Measurements from ENCODE around the genes UNC5C, ADH1C, LAMTOR3 and PPP3CA.

- PRO-cap, 5 experiments, result no peak in any of the 5 experiments
- RAMPAGE, long total RNA, 2 experiments, result no peak in any of the 2 experiments
- RRBS, result no CpG with 5 or more reads among the region's 5 CpGs
Observed at GRCh38 chr4:95507587-95508292, 41.0 kb downstream of the UNC5C start.

- PRO-cap, 5 experiments, result peak in 5 of 5 experiments; most common plus-strand start chr4:95549350 (in 5); most common minus-strand start chr4:95549210 (in 5)
- RAMPAGE, long total RNA, 2 experiments, result start-site peak on the minus strand in 1 of 2 experiments, at chr4:95549001-95549031 at its widest, 63 reads per replicate
- RRBS, result 2% methylated on average over 11 of the region's 88 CpGs
Observed at GRCh38 chr4:95548605-95549800, at the start of gene UNC5C. UNC5C (minus strand) TSS chr4:95548973.

DNA sequence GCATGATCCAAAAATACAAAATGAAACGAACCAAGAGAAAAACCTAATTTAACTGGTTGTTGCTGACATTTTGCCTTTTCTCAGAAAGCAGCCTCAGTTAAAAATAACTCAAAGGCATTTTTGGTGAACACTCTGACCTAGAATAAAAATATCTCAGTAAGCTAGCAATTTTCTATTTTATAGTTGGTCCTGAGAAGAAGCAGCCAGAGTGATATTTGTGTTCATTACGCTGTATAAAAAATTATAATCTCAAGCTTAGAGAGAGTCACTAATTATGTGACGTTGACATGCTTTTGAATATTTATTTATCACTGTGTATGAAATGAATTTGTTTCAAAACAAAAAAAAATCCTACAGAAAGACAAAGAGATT is 74.2 kb upstream of the UNC5C start:
- PRO-cap, 5 experiments, result no peak in any of the 5 experiments
- RAMPAGE, long total RNA, 2 experiments, result no peak in any of the 2 experiments
- RRBS, result no CpG with 5 or more reads among the region's 3 CpGs

DNA sequence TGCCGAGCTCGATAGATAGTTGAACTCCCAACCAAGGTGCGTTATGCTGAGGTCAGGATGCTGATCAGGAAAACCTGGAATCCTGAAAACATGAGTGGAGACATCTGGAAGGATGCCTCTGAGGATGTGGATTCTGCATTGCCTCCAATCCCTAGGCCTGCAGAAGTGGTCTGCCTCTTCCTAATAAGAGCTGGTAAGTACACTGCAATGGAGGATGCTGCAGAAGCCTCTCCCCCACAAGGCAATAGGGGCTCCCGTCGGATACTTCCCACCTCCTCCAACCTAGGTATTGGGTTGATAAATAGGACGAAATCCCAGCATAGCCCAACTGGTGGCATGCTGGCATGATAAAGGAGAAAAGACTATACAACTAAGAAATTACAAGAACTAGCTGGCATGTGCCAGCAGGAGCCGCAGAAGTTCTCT is 114.1 kb downstream of the PDHA2 start:
- PRO-cap, 5 experiments, result no peak in any of the 5 experiments
- RAMPAGE, long total RNA, 2 experiments, result no peak in any of the 2 experiments
- RRBS, result no CpG with 5 or more reads among the region's 7 CpGs

- PRO-cap, 5 experiments, result peak in 4 of 5 experiments; most common minus-strand start chr4:97867055 (in 4)
- RAMPAGE, long total RNA, 2 experiments, result no peak in any of the 2 experiments
Observed at GRCh38 chr4:97866765-97867206, 276.5 kb downstream of the STPG2 start.

DNA sequence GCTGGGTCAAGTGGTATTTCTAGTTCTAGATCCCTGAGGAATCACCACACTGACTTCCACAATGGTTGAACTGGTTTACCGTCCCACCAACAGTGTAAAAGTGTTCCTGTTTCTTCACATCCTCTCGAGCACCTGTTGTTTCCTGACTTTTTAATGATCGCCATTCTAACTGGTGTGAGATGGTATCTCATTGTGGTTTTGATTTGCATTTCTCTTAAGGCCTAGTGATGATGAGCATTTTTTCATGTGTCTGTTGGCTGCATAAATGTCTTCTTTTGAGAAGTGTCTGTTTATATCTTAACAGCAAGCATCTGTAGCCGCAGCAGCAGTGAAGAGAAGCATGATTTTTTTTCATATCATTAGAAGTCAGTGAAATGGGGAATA is 27.4 kb downstream of the RAP1GDS1 start:
- PRO-cap, 5 experiments, result no peak in any of the 5 experiments
- RAMPAGE, long total RNA, 2 experiments, result no peak in any of the 2 experiments
- RRBS, result no CpG with 5 or more reads among the region's 4 CpGs

GRCh38 chr4:98467502-98467930 is 190.9 kb downstream of the TSPAN5 start:
- PRO-cap, 5 experiments, result no peak in any of the 5 experiments
- RAMPAGE, long total RNA, 2 experiments, result no peak in any of the 2 experiments
- RRBS, result no CpG with 5 or more reads among the region's 20 CpGs

DNA sequence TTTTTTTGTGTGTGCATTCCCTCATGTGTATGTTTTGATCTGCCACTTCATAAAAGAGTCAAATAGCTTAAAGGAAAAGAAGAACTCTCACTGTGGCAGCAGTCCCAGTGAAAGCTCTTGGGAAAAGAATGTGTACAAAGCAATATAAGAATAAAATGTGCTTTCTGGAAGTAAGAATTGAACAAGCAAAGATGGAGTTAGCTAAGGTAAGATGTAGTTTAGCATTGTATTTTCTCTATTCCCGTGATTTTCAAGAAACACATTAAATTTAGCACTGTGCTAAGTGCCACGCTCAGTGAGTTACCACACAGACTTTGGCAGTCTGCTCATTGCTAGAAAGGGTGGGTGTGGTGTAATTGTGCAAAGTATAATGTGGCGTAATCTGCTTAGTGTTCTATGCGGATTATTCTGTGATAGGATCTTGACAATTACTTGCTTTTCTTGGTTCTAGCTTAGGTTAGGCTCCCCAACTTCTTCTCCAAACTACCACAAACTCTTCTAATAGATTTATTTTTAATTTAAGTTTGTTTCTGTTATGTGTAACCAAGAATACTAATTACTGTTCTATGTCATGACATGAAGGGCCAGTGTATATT is 13.5 kb downstream of the ADH6 start:
- PRO-cap, 5 experiments, result no peak in any of the 5 experiments
- RAMPAGE, long total RNA, 2 experiments, result no peak in any of the 2 experiments
- RRBS, result no CpG with 5 or more reads among the region's 4 CpGs

- PRO-cap, 5 experiments, result no peak in any of the 5 experiments
- RAMPAGE, long total RNA, 2 experiments, result no peak in any of the 2 experiments
- RRBS, result no CpG with 5 or more reads among the region's 4 CpGs
Observed at GRCh38 chr4:99319371-99319841, 1.8 kb downstream of the ADH1B start.

GRCh38 chr4:99342819-99343182 is 9.7 kb downstream of the ADH1C start:
- PRO-cap, 5 experiments, result no peak in any of the 5 experiments
- RAMPAGE, long total RNA, 2 experiments, result no peak in any of the 2 experiments
- RRBS, result no CpG with 5 or more reads among the region's 3 CpGs

GRCh38 chr4:99352622-99353600 is at the start of gene ADH1C:
ADH1C (minus strand) TSS chr4:99352746.
- PRO-cap, 5 experiments, result peak in 4 of 5 experiments; most common plus-strand start chr4:99353181 (in 2); most common minus-strand start chr4:99352746 (in 2)
- RAMPAGE, long total RNA, 2 experiments, result start-site peak on the minus strand in 1 of 2 experiments, at chr4:99352715-99352746 at its widest, 997 reads per replicate
- RRBS, result no CpG with 5 or more reads among the region's 11 CpGs

- PRO-cap, 5 experiments, result no peak in any of the 5 experiments
- RAMPAGE, long total RNA, 2 experiments, result no peak in any of the 2 experiments
- RRBS, result no CpG with 5 or more reads among the region's 3 CpGs
Observed at GRCh38 chr4:99723383-99724013, 65.9 kb upstream of the C4orf54 start.

GRCh38 chr4:99817247-99817845 is 719 bp downstream of the DAPP1 start:
- PRO-cap, 5 experiments, result no peak in any of the 5 experiments
- RAMPAGE, long total RNA, 2 experiments, result no peak in any of the 2 experiments
- RRBS, result no CpG with 5 or more reads among the region's 4 CpGs

- PRO-cap, 5 experiments, result no peak in any of the 5 experiments
- RAMPAGE, long total RNA, 2 experiments, result no peak in any of the 2 experiments
- RRBS, result no CpG with 5 or more reads among the region's 1 CpG
Observed at GRCh38 chr4:99828432-99828752, 11.8 kb downstream of the DAPP1 start.

GRCh38 chr4:99893809-99894865 is at the start of gene LAMTOR3:
LAMTOR3 (minus strand) TSS chr4:99894427.
- PRO-cap, 5 experiments, result peak in 5 of 5 experiments; most common plus-strand start chr4:99894618 (in 2); most common minus-strand start chr4:99894420 (in 4)
- RAMPAGE, long total RNA, 2 experiments, result start-site peak on the minus strand in 2 of 2 experiments, at chr4:99894363-99894444 at its widest, 776 to 1,078 reads per replicate
- RRBS, result no CpG with 5 or more reads among the region's 51 CpGs

DNA sequence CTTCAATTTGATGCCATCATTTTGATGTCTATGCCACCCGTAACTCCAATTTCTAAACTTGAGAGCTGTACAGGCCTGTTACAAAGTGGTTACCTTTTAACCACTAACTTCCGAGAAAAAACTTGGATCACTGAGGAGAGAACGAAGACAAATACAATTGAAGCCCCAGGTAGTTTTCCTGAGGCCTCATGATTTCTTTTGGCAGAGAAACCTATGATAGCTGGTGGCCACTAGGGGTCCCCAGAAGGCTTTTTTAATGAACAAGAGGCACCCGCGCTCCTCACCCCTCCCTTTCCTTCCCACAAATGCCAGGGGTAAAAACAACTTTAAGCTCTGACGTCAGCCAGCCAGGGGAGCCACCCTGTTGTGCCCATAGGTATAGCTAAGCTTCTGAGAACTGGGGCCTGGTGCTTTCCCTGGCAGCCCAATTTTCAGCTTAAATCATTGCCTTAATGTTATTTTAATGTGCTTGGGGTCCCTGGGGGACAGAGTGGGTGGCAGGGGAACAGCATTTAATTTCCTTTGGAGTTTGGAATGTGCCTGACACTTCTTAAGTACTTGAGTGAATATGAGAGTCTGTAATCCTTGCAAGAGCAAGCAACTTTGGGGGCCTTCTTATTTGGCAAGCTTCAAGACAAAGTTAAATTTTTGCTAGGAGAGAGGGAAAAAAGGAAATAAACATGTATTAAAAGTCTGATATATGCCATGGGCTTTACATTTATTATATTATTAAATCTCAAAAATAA is 96.7 kb downstream of the DDIT4L start:
- PRO-cap, 5 experiments, result no peak in any of the 5 experiments
- RAMPAGE, long total RNA, 2 experiments, result no peak in any of the 2 experiments
- RRBS, result no CpG with 5 or more reads among the region's 6 CpGs

- PRO-cap, 5 experiments, result no peak in any of the 5 experiments
- RAMPAGE, long total RNA, 2 experiments, result no peak in any of the 2 experiments
- RRBS, result no CpG with 5 or more reads among the region's 2 CpGs
Observed at GRCh38 chr4:100582138-100582571, 64.3 kb upstream of the EMCN start.

- PRO-cap, 5 experiments, result no peak in any of the 5 experiments
- RAMPAGE, long total RNA, 2 experiments, result no peak in any of the 2 experiments
- RRBS, result no CpG with 5 or more reads among the region's 3 CpGs
Observed at GRCh38 chr4:101127040-101127853, 220.1 kb downstream of the PPP3CA start.

DNA sequence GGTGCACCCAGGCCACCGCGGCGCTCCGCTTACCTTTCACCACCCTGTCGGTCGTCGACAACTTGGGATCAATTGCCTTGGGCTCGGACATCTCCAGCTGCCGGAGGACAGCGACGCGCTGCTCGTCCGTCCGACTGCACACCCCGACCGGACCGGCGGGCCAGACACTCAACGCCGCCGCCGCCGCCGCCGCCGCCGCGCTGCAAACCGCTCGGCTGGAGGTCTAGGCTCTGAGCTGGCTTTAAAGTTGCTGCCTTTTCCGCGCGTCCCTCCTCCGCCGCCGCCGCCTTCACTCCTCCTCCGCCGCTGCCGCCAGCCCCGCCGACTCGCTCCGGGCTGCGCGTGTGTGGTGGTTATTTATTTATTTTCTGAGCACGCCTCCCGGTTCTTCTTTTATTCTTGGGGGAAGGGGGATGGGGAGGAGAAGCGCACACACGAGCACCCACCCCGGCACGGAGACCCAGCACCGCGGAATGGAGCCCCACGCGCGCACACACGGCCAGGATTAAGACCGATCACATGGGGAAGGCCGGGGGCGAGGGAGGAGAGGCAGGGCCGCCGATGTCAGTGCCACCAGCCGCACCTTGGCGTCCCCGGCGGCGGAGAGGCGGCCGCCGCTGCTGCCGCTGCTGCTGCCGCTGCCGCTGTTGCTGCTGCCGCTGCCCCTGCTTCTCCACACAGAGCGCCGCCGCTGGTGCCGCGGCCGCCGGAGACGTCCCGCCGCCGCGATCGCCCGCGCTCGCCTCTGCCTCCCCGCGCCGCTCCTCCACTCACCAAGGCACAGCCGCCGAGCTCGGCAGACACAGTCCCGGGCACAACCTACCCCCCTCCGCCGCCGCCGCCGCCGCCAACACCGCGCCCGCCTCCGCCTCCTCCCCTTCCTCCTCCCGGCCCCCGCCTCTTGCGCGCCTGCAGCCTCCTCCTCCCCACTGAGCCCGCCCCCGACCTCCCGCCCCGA is at the start of gene PPP3CA:
Gene PPP3CA, minus strand, starts transcription at position 821 of the 958 bp plus-strand sequence.
- PRO-cap, 5 experiments, result peak in 5 of 5 experiments; most common plus-strand start position 406 of the sequence (in 2); most common minus-strand start position 875 of the sequence (in 5)
- RAMPAGE, long total RNA, 2 experiments, result no peak in any of the 2 experiments
- RRBS, result 2% methylated on average over 53 of the region's 117 CpGs

DNA sequence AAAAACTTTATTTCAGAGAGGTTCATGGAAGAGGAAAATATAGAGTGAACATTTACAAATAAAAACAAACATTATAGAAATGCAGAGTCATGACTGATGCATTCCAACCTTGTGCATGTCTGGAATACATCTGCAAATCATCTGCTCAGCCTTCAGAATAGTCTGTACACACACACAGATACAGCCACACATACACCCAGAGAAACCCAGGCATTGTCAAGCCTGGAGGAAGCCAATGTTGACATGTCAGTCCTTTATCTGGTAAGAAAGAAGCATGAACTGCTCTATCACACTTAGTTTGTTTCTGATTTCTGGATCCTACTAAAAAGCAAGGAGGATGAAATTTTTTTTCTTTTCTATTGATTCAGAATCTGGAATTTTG is 61.3 kb upstream of the NFKB1 start:
- PRO-cap, 5 experiments, result no peak in any of the 5 experiments
- RAMPAGE, long total RNA, 2 experiments, result no peak in any of the 2 experiments